Choroid plexus epithelial cell (primary cell): Measurements from ENCODE around the genes TIGD3 and CTSW.

DNA sequence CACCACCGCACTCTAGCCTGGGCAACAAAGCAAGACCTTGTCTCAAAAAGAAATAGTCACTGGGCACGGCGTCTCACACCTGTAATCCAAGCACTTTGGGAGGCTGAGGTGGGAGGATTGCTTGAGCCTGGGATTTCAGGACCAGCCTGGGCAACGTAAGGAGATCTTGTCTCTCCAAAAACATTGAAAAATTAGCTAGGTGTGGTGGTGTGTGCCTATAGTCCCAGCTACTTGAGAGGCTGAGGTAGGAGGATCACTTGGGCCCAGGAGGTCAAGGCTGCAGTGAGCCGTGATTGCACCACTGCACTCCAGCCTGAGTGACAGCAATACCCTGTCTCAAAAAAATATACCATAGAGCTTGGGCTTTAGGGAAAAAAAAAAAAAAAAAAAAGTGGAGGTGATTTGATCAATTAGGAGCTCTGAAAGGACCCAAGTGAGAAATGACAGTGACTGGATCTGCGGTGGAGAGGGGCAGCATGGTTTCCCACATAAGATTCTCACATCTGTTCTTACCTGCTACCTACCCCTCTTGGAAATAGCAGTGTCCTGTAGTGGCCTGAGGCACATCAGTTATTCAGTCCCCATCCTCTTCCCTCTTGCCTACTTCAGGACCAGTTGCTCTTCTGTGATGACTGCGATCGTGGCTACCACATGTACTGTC, 6.2 kb upstream of the TIGD3 start:
- RRBS, result no CpG with 5 or more reads among the region's 8 CpGs

DNA sequence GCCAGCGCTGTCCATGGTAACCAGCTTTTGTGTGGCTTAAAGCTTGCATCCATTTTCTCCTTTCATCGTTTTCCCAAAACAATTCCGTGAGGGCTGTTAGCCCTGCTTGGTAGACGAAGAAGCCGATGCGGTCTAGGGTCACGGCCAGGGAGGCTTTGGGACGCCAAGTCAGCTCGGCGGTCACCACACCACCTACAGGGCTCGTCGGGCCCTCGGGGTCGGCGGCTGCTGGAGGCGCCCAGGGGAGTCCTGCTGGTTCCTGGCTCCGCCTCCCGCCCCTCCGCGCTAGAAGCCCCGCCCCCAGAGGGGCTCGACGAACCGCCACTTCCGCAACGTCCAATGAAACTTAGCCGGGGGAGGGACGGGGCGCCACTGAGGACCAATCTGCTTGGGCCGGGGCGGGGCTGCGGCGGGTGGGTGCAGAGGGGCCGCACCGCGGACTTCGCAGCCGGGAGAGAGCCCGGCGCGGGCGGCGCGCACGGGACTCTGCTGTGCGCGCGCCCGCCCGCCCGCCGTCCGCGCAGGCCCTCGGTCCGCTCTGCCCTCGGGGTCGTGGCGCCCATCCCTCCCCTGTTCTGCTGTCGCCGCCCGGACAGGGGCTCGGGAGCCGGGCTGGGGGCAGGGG, at the start of gene TIGD3:
TSS of gene TIGD3 (plus strand) at position 445 of the 625 bp plus-strand sequence.
- RRBS, result 3% methylated on average over 13 of the region's 64 CpGs

GRCh38 chr11:65362293-65363003, 7.9 kb downstream of the TIGD3 start:
- RRBS, result no CpG with 5 or more reads among the region's 11 CpGs

DNA sequence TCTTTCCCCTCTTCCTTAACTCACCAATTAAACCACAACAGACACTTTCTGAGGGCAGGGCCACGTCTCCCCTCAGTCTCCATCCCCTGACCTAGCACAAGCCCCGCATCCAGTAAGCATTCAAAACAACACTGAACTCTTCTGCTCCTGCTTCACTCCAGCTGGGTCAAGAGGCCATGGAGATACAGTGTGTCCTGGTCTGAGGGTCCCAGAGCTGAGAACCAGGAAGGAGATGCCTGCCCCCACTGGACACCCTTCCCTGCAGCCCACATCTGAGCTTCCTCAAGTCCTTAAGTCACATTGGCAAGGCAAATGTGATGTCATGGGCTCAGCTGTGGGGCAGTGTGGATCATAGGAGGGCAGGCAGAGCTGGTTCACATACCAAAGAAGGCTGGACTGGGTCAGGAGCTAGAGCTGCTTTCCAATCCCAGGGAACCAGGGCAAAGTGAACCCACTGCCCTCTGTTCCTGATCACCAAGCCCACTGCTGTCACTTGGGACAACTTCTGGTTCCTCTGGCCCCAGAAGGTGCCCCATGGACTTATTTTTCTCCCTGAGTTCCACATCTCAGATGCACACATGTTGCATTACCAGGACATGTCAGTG, 1.3 kb upstream of the FRMD8 start:
- RRBS, result no CpG with 5 or more reads among the region's 2 CpGs

- RRBS, result no CpG with 5 or more reads among the region's 2 CpGs
Observed at GRCh38 chr11:65420786-65420932, 34.2 kb downstream of the FRMD8 start.

DNA sequence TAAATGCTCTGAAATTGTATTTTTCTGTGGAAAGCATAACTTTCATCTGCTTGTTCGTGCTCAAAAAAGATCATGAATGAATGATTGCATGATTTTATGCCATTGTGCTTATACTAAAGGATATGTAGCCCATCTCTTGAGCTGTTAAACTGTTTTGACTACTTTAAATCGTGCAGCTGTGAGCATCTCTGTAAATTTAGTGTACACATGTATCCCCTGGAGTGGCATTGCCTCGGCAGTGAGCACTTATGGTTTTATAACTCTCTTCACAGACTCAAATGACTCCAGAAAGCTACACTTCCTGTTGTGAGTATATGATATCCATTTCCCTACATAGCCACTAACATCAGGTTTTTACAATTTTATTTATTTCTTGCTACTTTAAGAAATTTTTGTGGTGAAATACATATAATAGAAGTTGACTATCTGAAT, 44.1 kb downstream of the FRMD8 start:
- RRBS, result no CpG with 5 or more reads among the region's 3 CpGs

- RRBS, result no CpG with 5 or more reads among the region's 5 CpGs
Observed at GRCh38 chr11:65438368-65438843, 52.0 kb downstream of the FRMD8 start.

DNA sequence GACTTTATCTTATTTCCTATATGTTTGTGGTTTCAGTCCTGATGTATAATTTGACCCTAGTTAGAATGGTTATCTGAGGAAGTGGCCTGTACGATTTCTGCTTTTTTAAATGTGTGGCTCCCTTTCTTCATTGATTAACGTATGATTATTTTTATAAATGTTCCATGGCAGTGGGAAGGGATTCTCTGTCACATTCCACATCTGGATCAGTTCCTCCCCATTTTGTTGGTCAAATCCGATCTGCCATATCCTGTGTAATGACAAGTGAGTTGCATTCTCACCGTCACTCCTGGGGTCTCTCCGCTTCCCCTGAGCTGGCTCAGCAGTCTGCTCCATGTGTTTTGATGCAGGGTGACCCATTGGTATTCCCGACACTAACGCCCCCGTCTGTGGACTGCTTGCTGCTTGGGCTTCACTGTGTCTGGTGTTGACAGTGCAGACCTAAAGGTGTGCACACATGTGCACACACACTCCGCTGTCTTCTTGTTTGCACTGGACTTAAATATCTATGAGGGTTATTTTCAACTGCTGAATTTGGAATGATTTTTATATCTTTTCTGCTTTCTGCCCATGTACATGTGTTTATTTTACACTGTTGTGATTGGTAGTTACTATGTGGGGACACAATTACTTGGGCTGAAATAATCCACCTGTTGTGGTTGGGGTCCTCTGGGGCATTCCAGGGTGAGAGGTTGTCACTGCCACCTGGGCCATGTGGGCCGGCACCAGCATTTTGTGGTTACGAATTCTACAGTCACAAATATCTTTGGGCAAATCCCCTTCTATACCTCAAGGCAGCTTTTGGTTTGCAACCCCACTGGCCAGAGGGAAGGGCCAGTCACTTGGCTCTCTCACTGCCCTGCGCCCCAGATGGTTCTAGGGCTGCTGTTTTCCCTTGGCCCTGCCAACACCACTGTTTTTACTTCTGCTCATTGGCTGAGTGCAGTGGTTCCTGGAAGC, 56.7 kb downstream of the FRMD8 start:
- RRBS, result no CpG with 5 or more reads among the region's 12 CpGs

DNA sequence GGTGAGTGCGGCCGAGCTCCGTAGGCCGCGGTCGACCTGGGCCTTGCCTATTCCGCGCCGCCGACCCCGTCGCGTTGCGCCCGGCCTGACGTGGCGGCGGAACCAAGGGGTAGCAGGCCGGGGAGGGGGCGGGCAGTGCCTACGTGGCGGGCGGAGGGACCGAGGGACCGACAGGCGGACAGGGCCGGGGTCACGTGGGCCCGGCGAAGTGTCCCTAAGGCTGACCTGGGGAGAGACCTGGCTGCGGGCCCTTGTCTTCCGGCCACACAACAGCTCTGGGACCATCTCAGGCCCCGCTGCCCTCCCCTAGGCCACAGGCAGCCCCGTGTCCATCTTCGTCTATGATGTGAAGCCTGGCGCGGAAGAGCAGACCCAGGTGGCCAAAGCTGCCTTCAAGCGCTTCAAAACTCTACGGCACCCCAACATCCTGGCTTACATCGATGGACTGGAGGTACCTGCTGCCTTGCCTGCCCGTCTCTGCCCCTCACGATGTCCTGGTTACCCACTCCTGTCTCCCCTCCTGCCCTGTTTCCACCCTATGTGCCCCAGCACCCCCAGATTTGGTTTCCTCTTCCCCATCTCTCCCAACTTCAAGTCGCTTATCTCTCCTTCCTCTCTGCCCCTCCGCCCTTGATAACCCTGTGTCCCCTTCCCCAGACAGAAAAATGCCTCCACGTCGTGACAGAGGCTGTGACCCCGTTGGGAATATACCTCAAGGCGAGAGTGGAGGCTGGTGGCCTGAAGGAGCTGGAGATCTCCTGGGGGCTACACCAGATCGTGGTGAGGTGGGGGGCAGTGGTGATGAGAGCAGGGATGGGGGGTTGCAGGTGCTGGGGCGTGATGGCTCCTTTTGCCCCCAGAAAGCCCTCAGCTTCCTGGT, 621 bp downstream of the SCYL1 start:
- RRBS, result 2% methylated on average over 13 of the region's 50 CpGs

DNA sequence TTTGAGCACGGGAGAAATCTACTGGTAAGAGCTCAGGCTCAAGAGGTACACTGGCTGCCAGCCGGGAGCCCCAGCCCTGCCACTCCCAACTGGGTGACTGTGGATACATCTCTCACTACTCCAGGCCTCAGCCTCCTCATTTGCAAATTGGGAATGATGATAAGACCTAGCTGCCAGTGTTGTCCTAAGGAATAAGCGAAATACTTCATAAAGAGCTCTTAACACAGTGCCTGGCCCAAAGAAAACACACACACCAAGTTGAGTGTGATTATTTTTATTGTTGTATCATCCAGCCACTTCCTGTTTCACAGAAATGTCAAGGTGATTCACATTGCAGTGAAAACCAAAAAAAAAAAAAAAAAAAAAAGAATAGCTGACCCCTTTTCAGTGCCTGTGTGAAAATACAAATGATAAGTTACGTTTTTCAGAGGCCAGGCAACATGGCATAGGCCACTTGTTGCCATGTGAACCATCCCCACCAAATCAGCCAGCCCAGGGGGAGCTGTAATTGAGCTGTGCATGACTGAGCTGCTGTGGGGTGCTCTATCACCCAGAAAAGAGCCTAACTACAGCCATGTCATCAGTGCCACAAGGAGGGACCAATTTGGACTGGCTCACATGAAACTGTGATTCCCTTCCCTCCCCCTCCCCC, 4.4 kb upstream of the ZNRD2 start:
- RRBS, result no CpG with 5 or more reads among the region's 4 CpGs

DNA sequence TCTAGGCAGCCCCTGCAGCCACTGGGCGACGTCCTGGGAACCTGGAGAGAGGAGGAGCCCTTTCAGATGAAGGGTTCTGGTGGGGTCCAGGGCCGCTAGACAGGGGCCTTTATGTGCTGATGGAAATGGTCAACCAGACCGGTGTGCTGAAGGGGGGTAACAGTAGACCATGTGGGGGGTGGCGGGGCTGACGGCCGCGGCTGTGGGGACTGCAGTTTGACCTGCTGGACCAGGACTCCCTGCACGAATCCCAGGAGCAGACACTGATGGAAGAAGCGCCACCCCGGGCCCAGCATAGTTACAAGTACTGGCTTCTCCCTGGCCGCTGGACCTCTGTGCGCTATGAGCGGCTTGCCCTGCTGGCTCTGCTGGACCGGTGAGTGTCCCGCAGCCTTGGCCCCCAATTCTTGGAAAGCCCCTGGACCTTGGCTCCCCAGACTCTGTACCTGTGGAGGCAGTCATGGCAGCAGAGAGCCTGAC, 6.5 kb downstream of the PCNX3 start:
- RRBS, result 98% methylated on average over 3 of the region's 16 CpGs

- RRBS, result no CpG with 5 or more reads among the region's 8 CpGs
Observed at GRCh38 chr11:65850407-65850590, 7.7 kb downstream of the CFL1 start.

GRCh38 chr11:65858634-65858885, 580 bp upstream of the CFL1 start:
- RRBS, result no CpG with 5 or more reads among the region's 7 CpGs

- RRBS, result no CpG with 5 or more reads among the region's 20 CpGs
Observed at GRCh38 chr11:65868181-65868905, 4.3 kb downstream of the EFEMP2 start.

DNA sequence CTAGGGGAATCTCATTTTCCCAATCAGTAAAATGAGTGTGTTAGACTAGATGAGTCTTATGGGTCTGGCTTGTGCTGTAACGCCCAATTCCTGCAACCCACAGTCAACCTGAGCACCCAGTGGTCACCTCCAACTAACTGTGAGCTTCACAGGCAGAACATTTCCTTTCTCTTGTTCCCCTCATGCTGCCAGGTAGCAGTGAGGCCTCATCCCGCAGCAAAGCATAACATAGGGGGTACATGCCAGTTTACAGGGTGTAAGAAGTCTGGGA, 3.8 kb downstream of the EFEMP2 start:
- RRBS, result no CpG with 5 or more reads among the region's 2 CpGs

- RRBS, result no CpG with 5 or more reads among the region's 11 CpGs
Observed at GRCh38 chr11:65879508-65880098, at the start of gene CTSW. Gene CTSW (plus strand): TSS chr11:65879837.

- RRBS, result 2% methylated on average over 8 of the region's 31 CpGs
Observed at GRCh38 chr11:65891615-65892454, 1.4 kb downstream of the CCDC85B start.

GRCh38 chr11:65911607-65912383, 7.1 kb downstream of the C11orf68 start:
- RRBS, result no CpG with 5 or more reads among the region's 14 CpGs

DNA sequence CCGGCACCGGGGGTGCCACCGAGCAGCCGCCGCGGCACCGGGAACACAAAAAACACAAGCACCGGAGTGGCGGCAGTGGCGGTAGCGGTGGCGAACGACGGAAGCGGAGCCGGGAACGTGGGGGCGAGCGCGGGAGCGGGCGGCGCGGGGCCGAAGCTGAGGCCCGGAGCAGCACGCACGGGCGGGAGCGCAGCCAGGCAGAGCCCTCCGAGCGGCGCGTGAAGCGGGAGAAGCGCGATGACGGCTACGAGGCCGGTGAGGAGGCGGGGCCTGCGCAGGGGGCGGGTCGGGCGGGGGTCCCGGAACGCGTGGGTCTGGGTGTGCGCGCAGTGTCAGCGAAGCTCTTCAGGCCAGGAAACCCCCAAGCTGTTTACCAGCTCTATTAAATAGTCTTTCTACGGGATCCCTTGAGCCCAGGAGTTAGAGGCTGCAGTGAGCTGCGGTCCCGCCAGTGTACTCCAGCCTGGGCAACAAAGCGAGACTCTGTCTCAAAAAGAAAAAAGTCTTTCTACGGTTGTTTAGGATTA, 368 bp downstream of the SART1 start:
- RRBS, result 1% methylated on average over 34 of the region's 56 CpGs

- RRBS, result no CpG with 5 or more reads among the region's 6 CpGs
Observed at GRCh38 chr11:66115438-66116004, 45.4 kb downstream of the PACS1 start.